Cytotoxic T cell (primary cell): Measurements from ENCODE around the genes TMEM135, RAB38, CHORDC1 and PANX1.

DNA sequence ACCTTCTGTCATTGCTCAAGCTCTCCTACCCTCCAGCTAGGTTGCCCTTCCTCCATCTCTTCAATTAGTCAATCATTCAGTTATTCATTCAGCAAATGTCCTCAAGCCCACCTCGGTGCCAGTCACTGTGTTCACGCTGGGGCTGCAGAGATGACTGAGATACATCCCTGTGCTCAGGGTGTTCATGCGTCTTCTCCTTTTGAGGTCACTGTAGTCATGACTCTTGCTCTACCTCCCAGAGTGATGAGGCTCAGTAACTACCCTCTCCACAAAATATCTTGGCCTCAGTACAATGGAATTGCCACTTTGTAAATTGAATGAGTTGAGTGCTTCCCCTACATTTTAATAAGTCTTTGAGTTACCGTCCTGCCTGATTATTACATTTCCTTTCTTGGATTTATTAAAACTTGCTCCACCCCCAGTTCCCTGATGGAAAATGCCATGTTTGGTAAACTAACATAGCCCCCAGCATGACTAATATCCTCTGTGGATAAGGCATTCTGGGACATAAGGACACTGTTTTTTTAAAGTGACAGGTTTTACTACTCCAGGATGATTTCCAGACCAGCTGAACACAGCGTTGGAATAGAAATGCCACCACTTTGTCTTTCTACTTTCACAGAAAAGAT is 15.9 kb downstream of the PRSS23 start:
- PRO-cap, 2 experiments, result no peak in any of the 2 experiments

GRCh38 chr11:86938169-86938712 is 17.0 kb downstream of the FZD4 start:
- PRO-cap, 2 experiments, result no peak in any of the 2 experiments

- PRO-cap, 2 experiments, result peak in 2 of 2 experiments; most common plus-strand start chr11:87037934 (in 1); most common minus-strand start chr11:87037722 (in 2)
These were observed at the start of gene TMEM135 for GRCh38 chr11:87037012-87038213. TSS of gene TMEM135 (plus strand) at chr11:87037934.

DNA sequence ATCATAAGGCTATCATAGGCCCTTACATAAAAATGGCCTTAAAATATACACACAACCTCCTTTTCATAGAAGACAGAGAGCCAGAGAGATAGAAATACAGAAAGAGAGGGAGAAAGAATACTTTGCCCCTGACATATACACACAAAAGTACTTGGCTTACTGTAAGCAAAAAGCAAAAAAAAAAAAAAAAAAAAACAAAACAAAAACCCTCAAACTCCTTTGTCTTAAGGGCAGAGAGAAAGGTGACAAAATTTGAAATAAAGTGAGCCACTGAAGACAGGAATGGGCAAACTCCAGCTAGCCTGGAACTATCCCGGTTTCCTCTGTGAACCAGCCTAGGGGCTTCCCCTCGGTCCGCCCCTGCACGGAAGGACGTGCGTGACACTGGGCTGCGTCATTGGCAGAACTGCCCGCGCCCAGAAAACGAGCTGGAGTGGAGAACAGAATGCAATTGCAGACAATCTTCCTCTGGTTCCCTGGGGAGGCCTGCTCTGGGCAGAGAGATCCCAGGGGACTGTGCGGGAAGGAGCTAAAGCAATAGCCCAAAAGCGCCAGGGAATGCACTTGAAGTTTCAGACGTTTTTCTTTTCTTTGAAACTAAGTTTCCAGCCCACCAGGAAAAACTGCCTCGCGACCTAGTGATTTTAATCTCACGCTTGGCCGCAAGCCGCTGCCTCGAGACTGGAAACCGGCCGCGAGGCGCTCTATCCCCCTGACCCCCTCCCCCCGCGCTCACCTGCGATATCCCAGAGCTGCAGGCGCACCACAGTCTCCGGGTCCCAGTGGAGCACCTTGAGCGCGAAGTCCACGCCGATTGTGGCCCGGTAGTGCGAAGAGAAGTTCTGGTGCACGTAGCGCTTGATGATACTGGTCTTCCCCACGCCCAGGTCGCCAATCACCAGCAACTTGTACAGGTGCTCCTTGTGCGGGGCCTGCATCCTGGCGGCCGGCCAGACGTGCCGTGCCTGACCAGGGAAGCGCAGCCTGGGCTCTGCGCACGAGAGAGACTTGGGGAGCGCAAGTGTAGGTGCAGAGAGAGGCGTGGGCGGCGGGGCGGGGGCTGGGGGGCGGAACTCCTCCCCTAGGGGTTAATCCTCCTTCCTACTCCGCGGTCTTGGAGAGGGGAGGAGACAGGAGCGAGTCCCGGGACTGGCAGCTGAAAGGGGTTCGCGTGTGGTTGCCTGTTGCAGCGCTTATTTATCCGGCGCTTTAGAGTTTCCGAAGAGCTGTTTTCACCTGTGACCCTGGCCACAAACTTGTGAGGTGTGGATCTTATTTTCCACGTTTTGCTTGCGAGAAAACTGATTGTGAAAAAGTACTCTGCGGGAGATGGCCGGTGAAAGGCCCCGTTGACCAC is at the start of gene RAB38:
TSS of gene RAB38 (minus strand) at position 997 of the 1,357 bp plus-strand sequence.
- PRO-cap, 2 experiments, result no peak in any of the 2 experiments

DNA sequence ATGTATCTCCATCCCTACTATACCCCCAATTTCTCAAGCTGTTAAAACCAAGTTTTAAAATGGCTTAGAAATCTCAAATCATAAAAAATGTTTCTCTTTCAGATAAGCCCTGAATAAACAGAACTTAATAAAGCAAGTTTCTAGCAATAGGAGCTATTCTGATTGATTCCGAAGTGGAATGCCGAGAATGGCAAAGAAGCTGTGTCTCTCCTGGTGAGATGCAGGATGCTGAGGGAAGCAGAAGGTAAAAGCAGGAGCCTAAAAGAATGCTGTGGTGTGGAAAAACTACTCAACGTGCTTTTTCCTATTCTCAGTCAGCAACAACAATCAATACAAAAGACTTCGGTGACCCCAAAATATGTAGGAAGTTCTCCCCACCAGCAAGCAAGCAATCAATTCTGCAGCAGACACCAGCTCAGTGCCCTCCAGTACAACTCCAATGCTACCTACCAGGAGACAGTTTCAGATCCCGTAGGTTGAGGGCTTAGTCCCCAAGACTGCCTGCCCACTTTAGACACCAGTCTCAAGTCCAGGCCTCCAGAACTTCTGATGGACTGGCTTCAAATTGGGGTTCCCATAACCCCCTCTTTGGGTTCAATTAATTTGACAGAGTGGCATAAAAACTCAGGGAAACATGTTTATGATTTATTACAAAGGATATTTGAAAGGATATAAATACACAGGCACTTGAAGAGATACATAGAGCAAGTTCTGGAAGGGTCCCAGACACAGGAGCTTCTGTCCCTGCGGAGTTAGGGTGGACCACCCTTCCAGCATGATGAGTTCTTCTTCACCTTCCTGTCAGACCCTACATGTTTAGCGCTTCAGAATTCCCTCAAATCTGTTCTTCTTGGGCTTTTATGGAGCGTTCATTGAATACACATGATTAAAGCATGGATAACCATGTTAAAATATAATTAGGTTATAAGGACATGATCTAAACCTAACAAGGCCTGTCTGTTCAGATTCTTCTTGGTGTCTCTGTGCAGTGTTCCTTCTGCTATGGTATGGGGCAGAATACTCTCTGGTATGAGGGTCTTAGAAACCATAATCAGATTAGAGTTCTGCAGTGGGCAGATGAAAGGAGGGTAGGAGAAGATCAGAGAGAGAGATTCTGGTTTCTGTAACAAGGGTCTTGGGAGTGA is 6.4 kb downstream of the CTSC start:
- PRO-cap, 2 experiments, result no peak in any of the 2 experiments

- PRO-cap, 2 experiments, result no peak in any of the 2 experiments
These were observed 171.7 kb upstream of the CTSC start for GRCh38 chr11:88509034-88509769.

- PRO-cap, 2 experiments, result no peak in any of the 2 experiments
These were observed 74.1 kb downstream of the NOX4 start for GRCh38 chr11:89417155-89417409.

DNA sequence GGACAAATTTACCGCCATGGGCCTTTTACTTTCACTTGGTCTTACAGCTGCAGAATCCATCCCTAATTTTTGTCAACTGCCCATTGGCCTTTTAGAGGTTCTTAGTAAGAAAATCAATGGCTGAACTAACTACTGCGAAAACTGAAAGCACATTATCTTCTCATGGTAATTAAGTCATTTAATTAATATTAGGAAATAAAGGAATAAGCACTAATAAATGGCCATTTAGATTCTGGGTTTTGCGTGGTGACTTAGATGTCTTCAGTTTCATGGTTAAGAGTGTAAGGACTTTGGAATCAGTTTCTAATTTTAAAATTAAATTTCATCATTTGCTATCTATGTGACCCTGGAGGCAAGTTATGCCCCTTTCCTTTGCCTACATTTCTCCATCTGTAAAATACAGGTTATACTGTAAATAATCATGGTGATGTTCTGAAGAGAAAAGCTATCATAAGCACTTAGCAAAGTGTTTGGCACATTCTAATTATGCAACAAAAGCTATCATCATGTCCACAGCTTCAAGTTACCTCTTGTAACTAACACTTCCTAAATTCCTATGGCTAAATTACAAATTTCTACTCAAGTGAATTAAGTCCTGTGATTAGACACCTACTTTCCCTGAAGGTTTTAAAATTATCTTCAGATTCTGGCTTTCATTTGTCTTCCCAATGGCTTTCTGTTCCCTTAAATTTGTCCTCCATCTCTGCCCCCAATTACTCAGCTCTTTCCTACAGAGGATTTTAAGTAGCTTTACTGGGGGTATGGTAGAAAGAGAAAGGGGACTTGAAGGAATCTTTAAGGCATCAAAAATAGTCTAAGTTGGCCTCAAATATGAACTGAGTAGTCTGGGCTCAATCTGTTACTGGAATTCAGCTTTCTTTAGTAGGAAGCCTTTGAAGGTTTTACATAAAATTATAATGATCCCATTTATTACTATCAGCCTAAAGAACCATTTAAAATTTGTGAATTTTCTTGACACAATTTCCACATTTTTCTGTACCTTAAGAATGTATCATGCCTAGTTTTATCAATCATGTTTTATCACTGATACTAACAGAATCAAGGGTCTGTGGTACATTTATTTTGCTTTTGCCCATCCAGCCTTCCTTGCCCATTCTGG is 26.3 kb downstream of the CHORDC1 start:
- PRO-cap, 2 experiments, result no peak in any of the 2 experiments

DNA sequence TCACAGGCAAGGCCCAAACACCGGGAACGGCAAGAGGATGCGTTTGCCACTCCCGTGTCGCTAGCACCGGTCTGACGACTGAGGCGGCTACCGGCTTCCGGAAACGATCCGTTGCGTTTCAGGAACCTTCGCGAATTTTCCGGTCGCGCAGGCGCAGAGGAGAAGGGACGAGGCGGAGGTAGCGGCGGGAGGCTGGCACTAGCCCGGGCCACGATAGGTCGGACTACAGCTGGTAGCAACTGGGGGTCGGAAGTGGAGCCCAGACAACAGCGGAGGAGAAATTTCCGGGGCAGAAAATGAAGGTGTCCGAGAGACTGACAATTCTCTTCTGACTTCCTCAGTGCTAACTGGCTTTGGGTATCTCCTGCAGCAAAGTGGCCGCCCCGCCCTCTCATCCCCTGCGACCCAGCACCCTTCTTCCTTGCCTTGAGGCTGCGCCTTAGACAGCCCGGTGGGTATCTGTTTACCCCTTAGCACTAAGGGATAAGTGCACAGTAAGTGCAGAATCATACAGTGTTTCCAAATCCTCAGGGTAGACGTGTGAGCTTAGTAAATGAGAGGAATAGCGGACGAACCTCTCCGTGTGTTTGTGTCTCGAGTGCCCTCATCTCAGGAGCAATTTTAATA is at the start of gene CHORDC1:
TSS of gene CHORDC1 (minus strand) at position 80 of the 627 bp plus-strand sequence.
- PRO-cap, 2 experiments, result peak in 2 of 2 experiments; most common plus-strand start position 262 of the sequence (in 2); most common minus-strand start position 80 of the sequence (in 2)

DNA sequence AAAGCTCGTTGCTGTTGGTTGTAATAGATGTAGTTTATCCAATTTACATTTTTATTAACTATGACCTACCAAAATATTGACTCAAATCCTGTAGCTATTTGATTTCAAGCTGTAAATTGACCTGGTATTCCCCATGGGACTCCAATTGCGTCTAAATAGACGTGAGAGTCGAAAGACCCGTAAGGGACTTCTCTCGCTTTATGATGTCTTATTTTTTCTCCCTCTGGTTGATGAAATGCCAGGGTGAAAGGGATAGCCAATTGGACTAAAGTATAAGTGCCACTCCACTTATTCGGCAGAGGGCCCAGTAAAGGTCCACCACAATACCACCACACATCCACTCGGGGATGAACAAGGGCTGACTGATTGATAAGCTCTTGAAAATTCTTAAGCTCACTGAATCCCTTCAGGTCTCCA is 91.1 kb downstream of the SLC36A4 start:
- PRO-cap, 2 experiments, result no peak in any of the 2 experiments

DNA sequence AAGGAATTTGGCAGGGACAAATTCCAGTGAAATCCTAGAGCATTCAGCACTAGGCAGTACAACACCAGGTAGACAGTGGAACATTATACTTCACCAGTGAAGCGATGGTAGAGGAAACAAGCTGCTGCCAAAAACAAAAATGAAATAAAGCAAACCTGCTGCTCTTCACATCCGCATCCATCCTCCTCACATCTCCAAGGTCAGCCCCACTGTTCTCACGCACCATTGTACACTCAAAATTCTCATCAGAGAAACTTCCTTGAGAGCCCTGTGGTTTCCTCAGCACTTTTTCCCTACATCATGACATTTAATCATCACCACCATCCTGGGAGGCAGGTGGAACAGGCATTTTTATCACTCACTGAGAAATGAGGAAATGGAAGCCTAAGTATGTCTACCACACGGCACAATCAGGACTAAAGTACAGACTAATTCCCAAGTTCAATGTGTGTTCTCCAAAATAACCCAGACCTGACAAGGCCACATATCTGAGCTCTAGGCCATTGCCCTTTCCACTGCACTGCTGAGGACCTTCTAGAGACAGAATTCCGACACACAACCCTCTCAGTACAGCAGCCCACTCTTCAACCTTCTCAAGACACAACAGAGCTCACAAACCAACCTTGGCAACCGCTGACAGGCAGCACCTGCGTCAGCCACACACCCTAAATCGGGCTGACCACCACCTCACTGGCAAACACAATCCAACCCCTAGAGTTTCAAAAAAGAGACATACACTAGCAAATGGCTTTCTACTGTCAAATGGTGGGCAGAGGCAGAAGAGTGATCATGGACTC is 16.6 kb downstream of the SMCO4 start:
- PRO-cap, 2 experiments, result no peak in any of the 2 experiments

- PRO-cap, 2 experiments, result no peak in any of the 2 experiments
These were observed 6.7 kb downstream of the SMCO4 start for GRCh38 chr11:93536570-93536896.

GRCh38 chr11:93567350-93568018 is 24.3 kb upstream of the SMCO4 start:
- PRO-cap, 2 experiments, result no peak in any of the 2 experiments

- PRO-cap, 2 experiments, result no peak in any of the 2 experiments
These were observed 6.0 kb downstream of the CEP295 start for GRCh38 chr11:93667482-93667934.

- PRO-cap, 2 experiments, result no peak in any of the 2 experiments
These were observed 23.2 kb downstream of the TAF1D start for GRCh38 chr11:93718062-93718568.

DNA sequence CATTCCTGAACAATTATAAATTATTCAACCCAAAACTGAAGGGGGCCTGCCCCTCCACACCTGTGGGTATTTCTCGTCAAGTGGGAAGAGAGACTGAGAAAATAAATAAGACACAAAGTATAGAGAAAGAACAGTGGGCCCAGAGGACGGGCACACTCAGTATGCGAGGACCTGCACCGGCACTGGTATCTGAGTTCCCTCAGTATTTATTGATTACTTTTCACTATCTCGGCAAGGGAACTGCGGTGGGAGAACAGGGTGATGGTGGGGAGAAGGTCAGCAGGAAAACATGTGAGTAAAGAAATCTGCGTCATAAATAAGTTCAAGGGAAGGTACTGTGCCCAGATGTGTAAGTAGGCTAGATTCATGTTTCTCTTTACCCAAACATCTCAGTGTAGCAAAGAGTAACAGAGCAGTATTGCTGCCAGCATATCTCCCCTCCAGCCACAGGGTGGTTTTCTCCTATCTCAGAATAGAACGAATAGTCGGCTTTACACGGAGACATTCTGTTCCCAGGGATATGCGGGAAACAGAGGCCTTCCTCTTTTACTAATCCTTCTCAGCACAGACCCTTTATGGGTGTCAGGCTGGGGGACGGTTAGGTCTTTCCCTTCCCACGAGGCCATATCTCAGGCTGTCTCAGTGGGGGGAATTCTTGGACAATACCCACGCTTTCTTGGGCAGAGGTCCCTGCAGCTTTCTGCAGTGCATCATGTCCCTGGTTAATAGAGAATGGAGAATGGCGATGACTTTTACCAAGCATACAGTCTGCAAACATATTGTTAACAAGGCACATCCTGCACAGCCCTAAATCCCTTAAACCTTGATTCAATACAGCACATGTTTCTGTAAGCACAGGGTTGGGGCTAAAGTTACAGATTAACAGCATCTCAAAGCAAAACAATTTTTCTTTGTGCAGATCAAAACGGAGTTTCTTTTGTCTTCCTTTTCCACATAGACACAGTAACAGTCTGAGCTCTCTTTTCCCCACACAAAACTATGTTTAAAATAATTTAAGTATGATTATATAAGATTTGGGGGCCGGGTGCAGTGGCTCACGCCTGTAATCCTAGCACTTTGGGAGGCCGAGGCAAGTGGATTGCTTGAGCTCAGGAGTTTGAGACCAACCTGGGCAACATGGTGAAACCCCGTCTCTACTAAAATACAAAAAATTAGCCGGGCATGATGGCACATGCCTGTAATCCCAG is 3.6 kb downstream of the C11orf54 start:
- PRO-cap, 2 experiments, result no peak in any of the 2 experiments

DNA sequence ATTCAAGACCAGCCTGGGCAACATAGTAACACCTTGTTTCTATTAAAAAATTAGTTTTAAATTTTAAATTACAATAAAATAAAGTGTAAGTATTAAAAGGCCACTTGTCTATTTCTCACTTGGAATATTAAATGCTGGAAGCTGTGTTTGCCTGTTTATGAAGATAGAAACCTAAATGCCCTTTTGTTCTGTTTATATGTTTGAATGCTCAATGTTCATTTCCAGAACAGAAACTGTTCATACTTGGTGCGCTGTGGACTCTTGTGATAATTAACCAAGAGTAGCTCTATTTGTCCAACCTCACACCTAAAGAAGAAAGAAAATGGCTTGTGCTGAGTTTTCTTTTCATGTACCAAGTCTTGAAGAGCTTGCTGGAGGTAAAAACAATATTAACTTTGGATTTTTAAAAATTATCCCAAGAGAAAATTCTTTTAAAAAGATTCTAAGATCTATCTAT is 5.6 kb downstream of the C11orf54 start:
- PRO-cap, 2 experiments, result no peak in any of the 2 experiments

DNA sequence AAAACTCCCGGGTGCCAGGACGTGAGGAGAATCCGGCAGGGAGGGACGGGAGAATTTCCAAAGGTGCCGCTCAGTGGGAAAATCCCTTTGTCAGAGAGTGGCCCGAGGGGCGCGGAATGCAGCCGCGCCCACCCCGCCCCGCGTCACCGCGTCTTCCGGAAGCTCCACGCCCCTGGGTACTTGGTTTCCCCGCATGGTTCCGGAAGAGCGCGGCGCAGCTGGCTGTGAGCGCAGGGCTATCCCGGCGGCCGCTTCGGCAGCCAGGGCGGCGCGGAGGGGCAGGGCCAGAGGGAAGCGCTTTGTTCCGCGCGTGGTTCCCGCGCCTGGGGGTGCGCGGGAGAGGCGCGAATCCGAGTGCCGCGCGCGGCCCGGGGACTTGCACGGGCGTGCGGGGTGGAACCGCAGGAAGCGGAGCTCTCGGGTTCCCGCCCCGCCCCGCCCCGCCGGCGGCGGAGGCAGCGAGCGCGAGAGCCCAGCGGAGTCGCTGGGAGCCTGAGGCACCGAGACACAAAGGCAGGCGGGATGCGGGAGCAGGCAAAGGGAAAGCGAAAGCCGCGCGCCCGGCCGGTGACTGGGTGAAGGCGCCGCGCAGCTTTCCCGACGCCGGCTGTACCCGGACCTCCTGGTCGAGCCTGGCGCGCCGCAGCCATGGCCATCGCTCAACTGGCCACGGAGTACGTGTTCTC is at the start of gene PANX1:
TSS of gene PANX1 (plus strand) at position 177 of the 686 bp plus-strand sequence.
- PRO-cap, 2 experiments, result peak in 2 of 2 experiments; most common plus-strand start position 194 of the sequence (in 2); most common minus-strand start position 524 of the sequence (in 1)

DNA sequence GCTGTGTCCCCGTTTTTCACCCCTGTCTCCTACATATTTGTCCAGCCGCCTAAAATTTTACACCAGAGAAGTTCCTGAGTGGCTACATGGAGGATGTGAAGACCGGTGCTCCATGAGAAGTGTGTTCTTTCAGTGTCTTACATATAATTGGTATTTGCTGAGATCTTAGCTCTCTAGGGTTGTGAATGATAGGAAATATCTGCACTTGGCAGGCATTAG is 1.1 kb downstream of the PANX1 start:
- PRO-cap, 2 experiments, result no peak in any of the 2 experiments

GRCh38 chr11:94512969-94513229 is 638 bp downstream of the C11orf97 start:
- PRO-cap, 2 experiments, result no peak in any of the 2 experiments